Suprapubic skin (tissue), 4 donors: ENCODE data around the genes C19orf38 and SMARCA4.

DNA sequence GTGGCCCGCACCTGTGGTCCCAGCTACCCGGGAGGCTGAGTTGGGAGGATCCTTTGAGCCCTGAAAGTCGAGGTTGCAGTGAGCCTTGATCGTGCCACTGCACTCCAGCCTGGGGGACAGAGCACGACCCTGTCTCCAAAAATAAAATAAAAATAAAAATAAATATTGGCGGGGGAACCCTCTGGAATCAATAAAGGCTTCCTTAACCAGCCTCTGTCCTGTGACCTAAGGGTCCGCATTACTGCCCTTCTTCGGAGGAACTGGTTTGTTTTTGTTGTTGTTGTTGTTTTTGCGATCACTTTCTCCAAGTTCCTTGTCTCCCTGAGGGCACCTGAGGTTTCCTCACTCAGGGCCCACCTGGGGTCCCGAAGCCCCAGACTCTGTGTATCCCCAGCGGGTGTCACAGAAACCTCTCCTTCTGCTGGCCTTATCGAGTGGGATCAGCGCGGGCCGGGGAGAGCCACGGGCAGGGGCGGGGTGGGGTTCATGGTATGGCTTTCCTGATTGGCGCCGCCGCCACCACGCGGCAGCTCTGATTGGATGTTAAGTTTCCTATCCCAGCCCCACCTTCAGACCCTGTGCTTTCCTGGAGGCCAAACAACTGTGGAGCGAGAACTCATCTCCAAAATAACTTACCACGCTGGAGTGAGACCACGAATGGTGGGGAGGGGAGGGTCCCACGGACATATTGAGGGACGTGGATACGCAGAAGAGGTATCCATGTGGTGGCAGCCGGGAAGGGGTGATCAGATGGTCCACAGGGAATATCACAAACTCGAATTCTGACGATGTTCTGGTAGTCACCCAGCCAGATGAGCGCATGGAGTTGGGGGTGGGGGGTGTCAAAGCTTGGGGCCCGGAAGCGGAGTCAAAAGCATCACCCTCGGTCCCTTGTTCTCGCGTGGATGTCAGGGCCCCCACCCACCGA, 1.2 kb upstream of the ICAM5 start:
- PRO-cap = no peak
- RAMPAGE, long total RNA, 4 experiments = no peak in any of the 4 experiments

GRCh38 chr19:10316358-10316891, 610 bp upstream of the FDX2 start:
- PRO-cap = no peak
- RAMPAGE, long total RNA, 4 experiments = no peak in any of the 4 experiments

- PRO-cap = bidirectional peak, plus-strand start at chr19:10502938, minus-strand start at chr19:10502718
- RAMPAGE, long total RNA, 4 experiments = start-site peak on the minus strand in 3 of 4 experiments, at chr19:10502688-10502730 at its widest, 25 to 54 reads per replicate
Measured at GRCh38 chr19:10502530-10503099, 541 bp downstream of the KEAP1 start.

GRCh38 chr19:10561580-10562161, 4.1 kb downstream of the KRI1 start:
- PRO-cap = no peak
- RAMPAGE, long total RNA, 4 experiments = no peak in any of the 4 experiments

- PRO-cap = no peak
- RAMPAGE, long total RNA, 4 experiments = no peak in any of the 4 experiments
Measured at GRCh38 chr19:10569096-10569899, 519 bp upstream of the CDKN2D start.

- PRO-cap = no peak
- RAMPAGE, long total RNA, 4 experiments = no peak in any of the 4 experiments
Measured at GRCh38 chr19:10593874-10594702, 7.0 kb upstream of the AP1M2 start.

DNA sequence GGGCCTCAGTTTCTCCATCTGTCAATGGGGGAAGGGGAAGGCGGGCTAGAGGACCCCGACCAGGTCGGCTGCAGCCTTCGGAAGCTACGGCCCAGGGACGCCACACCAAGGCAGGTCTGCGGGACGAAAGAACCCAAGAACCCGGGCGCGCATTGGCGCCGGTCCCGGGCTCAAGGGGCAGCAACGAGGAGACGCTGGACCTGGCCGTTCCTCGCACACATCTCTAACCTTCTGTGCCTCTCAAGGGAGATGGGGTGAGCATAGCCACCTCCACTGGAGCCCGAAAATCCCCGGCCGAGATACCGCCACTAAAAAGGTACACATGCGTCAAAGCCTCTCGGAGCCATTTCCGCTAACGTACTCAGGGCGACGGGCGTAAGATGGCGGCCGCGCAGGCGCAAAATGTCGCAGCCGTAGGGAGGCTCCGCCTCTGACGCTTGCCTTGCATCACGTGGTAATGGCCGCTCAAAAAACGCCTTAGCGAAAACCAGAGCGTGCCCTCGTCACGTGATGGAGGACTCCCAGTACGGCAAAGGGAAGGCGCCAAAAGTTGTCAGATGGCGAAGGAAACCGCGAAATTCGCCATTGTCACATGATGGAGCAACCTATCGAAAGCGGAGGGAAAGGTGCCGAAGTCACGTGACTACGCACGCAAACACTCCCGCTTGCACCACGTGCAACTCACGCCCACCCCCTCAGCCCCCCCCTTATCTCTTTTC, 496 bp upstream of the ILF3 start:
- PRO-cap = unidirectional peak, minus-strand start at position 235 of the sequence; unidirectional peak, minus-strand start at position 351 of the sequence
- RAMPAGE, long total RNA, 4 experiments = start-site peak on the minus strand in 3 of 4 experiments, centred at positions 354 to 363 of the sequence, 52 to 143 reads per replicate

GRCh38 chr19:10718906-10719447, 1.1 kb downstream of the DNM2 start:
- PRO-cap = no peak
- RAMPAGE, long total RNA, 4 experiments = no peak in any of the 4 experiments

- PRO-cap = no peak
- RAMPAGE, long total RNA, 4 experiments = start-site peak on the plus strand in 1 of 4 experiments, at chr19:10744109-10744251 at its widest, 5 reads per replicate
Measured at GRCh38 chr19:10743905-10745023, 26.4 kb downstream of the DNM2 start.

GRCh38 chr19:10749647-10750239, 31.9 kb downstream of the DNM2 start:
- PRO-cap = no peak
- RAMPAGE, long total RNA, 4 experiments = no peak in any of the 4 experiments

DNA sequence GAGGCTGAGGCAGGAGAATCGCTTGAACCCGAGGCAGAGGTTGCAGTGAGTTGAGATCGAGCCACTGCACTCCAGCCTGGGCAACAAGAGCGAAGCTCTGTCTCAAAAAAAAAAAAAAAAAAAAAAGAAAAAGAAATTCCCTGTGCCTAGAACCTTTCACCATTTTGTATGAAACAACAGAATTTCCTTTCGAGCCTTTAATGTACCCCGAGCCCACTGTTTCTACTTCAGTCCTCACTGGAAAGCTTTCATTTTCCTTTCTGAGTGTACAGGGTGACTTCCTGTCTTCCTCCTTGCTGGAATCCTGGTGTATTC, 39.9 kb downstream of the DNM2 start:
- PRO-cap = no peak
- RAMPAGE, long total RNA, 4 experiments = no peak in any of the 4 experiments

- PRO-cap = no peak
- RAMPAGE, long total RNA, 4 experiments = no peak in any of the 4 experiments
Measured at GRCh38 chr19:10848213-10848642, at the start of gene C19orf38. C19orf38 (plus strand) TSS chr19:10848415.

- PRO-cap = bidirectional peak, plus-strand start at chr19:10961001, minus-strand start at chr19:10960696
- RAMPAGE, long total RNA, 4 experiments = start-site peak on the minus strand in 1 of 4 experiments, at chr19:10960691-10960710 at its widest, 6 reads per replicate
Measured at GRCh38 chr19:10960620-10960776, 332 bp upstream of the SMARCA4 start.

DNA sequence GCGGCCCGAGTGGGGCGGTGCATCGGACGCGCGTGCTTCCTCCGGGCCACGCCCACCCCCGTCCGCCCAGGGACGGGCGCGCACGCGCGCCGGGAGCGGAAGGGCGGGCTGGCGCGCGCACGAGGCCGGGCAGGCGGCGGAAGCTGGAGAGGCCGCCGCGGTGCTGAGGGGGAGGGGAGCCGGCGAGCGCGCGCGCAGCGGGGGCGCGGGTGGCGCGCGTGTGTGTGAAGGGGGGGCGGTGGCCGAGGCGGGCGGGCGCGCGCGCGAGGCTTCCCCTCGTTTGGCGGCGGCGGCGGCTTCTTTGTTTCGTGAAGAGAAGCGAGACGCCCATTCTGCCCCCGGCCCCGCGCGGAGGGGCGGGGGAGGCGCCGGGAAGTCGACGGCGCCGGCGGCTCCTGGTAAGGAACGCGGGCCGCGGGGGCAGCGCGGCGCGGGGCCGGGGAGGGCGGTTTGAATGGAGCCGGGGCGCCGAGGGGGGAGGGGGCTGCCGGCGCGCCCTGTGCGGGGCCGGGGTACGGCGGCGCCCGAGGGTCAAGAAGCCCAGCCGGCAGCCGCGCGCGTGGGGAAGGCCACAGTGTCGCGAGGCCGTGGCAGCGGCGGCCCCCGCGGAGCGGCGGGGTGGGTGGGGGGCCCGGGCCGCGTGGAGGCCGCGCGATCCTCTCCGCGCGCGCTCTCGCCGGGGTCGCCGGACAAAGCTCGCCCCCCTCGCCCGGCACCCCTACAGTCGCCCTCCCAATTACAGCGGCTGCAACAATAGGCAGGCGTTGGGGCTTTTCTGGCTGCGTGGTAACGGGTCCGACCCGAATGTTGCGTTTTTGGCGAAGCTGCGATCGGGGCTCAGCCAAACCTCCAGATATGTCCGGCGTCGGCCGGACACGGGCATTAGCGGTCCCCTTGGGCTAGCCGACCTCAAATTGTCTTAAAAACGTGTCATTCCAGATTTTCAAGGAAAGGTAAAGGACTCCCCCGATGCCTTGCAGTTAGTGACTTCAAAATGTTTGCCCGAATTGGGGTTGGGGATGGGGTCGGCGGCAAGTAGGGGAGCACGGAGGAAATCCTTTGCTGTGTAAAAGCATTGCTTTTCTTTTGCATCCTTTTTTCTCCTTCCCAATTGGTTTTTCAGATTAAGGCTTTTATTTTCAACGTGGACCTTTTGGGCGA, at the start of gene SMARCA4:
SMARCA4 (plus strand) TSS at position 254 of the 1,161 bp plus-strand sequence.
- PRO-cap = bidirectional peak, plus-strand start at position 225 of the sequence, minus-strand start outside the sequence; unidirectional peak, plus-strand start at position 349 of the sequence
- RAMPAGE, long total RNA, 4 experiments = start-site peak on the plus strand in 2 of 4 experiments, centred at positions 245 to 247 of the sequence, 17 to 73 reads per replicate

- PRO-cap = no peak
- RAMPAGE, long total RNA, 4 experiments = no peak in any of the 4 experiments
Measured at GRCh38 chr19:10968214-10969240, 7.7 kb downstream of the SMARCA4 start.

- PRO-cap = no peak
- RAMPAGE, long total RNA, 4 experiments = no peak in any of the 4 experiments
Measured at GRCh38 chr19:11042405-11042842, 46.8 kb upstream of the LDLR start.

- PRO-cap = no peak
- RAMPAGE, long total RNA, 4 experiments = no peak in any of the 4 experiments
Measured at GRCh38 chr19:11089591-11089692, 179 bp downstream of the LDLR start.

GRCh38 chr19:11095932-11097007, 7.0 kb downstream of the LDLR start:
- PRO-cap = no peak
- RAMPAGE, long total RNA, 4 experiments = no peak in any of the 4 experiments

DNA sequence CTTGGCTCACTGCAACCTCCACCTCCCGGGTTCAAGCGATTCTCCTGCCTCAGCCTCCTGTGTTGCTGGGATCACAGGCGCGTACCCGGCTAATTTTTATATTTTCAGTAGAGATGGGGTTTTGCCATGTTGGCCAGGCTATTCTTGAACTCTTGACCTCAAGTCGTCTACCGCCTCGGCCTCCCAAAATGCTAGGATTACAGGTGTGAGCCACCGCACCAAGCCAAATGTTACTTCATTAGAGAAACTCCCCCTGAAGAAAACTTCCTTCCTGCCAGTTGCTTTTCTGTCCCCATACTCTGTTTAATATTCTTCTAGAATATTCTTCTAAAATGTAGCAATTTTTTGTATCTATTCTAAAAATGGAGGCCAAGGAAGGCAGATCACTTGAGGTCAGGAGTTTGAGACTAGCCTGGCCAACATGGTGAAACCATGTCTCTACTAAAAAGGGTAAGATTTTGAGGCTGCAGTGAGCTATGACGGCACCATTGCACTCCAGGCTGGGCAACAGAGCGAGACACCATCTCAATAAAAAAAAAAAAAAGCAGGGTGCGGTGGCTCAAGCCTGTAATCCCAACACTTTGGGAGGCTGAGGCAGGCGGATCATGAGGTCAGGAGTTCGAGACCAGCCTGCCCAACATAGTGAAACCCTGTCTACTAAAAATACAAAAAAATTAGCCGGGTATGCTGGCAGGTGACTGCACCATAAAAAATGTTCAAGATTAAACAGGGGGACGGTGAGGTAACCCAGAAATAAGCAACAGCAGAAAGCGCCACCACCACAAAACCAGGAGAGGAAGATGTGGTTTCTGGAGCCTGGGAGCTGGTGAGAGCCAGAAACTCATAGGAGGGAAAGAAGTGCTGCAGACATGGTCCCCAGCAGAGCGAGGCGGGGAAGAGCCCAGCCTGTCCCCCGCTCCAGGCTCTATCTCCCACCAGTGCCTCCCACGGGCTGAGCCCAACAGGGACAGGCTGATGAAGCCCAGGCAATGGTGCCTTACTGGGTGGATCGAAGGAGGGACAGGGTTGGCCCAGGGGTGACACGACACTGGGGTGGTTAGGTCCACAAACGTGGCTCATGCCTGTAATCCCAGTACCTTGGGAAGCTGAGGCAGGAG, 19.4 kb downstream of the SPC24 start:
- PRO-cap = no peak
- RAMPAGE, long total RNA, 4 experiments = no peak in any of the 4 experiments

DNA sequence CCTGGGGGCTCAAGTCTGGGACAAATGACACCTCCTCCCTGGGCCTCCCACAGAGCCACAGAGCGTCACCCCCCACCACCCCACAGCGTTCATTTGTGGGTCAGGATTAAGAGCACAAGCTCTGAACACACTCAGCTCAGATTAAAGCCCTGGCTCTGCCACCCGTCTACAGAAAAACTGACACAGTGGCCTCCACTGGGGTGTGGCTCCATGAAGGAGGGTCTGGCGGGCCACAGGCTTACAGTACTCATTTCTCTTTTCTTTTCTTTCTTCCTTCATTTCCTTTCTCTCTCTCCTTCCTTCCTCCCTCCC, 16.3 kb downstream of the SPC24 start:
- PRO-cap = no peak
- RAMPAGE, long total RNA, 4 experiments = no peak in any of the 4 experiments